Osteocyte (in vitro differentiated cells): ENCODE data around the gene PSMG2.

DNA sequence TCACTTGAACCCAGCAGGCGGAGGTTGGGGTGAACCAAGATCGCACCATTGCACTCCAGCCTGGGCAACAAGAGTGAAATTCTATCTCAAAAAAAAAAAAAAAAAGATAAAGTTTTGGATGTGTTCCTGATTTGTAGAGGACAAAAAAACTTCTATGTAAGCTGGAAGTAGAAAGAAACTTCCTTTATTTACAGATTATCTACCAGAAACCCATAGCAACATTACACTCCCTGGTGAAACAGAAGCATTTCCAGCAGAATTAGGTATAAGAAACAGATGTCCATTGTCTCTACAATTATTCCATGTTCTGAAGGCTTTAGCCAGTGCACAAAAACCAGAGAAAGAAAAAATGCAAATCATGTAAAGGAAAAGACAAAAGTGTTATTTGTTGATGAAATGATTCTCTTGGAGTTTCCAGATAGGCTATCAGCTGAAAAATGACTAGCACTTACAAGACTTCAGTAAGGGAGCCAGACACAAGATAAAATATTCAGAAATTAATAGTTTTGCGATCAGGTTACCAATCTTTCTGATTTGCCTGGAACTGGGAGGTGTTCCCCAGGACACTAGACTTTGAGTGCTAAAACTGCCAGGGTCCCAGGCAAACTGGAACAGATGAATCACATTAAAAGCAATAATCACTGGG lies 5.0 kb downstream of the TUBB6 start:
- PRO-cap, result no peak

- PRO-cap, result no peak
These were observed 5.6 kb downstream of the TUBB6 start for GRCh38 chr18:12313558-12314193.

DNA sequence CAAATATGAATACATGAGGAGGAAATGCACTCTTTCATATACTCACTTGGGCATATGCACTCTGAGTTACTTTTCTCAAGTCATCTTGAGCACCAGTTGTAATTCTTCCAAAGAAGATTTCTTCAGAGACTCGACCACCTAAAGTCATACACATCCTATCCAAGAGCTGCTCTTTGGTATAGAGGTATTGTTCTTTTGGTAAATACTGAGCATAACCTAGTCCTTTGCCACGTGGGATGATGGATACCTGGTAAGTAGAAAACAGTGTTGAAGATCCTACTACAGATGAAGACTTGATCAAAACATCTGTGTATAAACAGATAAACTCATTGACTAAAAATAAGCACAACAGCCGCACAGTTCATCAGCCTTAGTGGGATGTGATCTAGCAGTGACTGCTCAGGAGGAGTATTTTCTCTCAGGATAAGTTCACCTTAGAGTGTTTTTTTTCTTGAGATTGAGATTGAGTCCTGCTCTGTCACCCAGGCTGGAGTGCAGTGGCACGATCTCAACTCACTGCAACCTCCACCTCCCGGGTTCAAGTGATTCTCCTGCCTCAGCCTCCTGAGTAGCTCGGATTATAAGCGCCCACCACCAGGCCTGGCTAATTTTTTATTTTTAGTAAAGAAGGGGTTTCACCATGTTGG lies 32.2 kb downstream of the TUBB6 start:
- PRO-cap, result no peak

GRCh38 chr18:12503057-12503751 lies 95.5 kb downstream of the PRELID3A start:
- PRO-cap, result no peak

DNA sequence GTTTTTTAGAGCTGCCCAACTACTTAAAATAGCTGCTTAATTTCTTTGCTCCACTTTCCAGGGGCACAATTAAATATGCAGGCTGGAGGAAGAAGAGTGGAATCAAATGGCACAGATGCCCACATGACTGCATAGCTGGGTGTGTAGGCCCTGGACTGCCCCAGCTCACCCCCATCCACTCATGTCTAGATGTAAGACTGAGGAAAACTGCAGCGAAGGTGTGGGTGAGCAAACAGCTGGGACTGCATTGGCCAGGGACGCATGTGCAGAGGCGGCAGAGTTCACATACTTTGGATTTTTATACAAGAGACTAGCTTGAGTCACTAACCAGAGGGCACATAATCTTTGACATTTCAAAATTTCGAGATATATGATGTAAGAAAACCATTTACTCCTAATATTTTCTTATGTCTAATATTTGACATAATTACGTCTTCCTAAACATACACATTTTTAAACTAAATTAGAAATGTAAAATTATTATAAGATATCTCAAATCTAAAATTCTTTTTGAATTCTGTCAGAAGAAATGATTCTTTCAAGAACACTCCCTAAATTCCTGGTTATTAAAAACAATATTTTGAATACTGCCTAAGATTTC lies 60.1 kb downstream of the SPIRE1 start:
- PRO-cap, result no peak

DNA sequence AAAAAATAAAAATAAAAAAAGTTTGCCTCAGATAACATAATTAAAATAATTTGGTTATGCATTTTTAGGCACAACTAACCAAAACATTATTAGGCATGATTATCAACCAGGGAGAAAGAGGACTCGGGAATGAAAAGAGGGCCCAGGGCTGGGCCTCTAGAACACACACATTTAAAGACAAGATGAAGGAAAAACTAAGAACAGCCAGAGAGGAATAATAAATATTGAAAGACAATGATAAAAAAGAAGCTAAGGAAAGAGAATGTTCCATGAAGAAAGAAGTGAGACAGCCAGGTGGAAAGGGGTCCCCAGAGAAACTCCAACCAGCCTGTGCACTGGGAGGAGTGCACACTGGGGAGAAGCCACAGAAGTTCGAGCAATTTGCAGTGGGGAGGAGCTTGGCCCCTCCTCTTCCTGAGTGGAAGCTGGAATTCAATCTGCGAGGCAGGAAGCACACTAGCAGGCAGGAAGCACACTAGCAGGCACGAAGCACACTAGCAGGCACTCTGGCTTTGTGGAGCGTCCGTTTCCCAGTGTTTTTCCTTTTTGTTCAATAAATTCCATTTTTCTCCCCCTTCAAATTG lies 21.1 kb upstream of the SPIRE1 start:
- PRO-cap, result bidirectional peak, plus-strand start at position 459 of the sequence, minus-strand start at position 353 of the sequence

DNA sequence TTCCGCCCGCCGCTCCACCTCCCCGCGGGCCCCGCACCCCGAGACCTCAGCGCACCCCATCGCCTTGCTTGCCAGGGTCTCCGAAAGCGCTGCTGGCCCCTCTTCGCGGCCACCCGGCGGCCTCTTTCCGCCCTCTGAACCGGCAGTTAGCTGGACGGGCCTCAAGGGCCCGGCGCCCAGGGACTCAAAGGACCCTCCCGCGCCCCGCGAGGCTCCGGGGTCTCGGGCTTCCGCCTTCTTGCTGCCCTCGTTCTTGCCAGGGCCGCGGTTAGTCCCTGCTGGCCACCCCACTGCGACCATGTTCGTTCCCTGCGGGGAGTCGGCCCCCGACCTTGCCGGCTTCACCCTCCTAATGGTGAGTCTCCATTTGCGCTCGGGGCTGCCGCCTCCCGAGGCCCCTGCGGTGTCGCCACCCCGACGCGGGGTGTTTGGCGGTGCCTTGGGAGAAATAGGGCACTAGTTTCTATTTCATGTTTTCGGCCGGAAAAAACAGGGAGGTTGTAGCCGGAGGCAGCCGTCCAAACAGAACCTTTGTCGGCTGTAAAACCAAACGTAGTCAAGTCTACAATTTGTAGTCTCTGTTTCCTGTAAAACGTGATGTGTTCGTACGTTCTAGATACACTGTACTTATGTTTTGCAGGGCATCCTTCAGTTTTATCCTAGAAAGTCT lies at the start of gene PSMG2:
TSS of gene PSMG2 (plus strand) at position 233 of the 670 bp plus-strand sequence.
- PRO-cap, result bidirectional peak, plus-strand start at position 467 of the sequence, minus-strand start at position 430 of the sequence

GRCh38 chr18:12985271-12985757 lies 5.8 kb upstream of the CEP192 start:
- PRO-cap, result no peak

GRCh38 chr18:13216058-13216667 lies 2.4 kb upstream of the LDLRAD4 start:
- PRO-cap, result no peak

- PRO-cap, result no peak
These were observed 208.9 kb downstream of the LDLRAD4 start for GRCh38 chr18:13427290-13427956.

GRCh38 chr18:13447269-13448483 lies 229.1 kb downstream of the LDLRAD4 start:
- PRO-cap, result no peak

DNA sequence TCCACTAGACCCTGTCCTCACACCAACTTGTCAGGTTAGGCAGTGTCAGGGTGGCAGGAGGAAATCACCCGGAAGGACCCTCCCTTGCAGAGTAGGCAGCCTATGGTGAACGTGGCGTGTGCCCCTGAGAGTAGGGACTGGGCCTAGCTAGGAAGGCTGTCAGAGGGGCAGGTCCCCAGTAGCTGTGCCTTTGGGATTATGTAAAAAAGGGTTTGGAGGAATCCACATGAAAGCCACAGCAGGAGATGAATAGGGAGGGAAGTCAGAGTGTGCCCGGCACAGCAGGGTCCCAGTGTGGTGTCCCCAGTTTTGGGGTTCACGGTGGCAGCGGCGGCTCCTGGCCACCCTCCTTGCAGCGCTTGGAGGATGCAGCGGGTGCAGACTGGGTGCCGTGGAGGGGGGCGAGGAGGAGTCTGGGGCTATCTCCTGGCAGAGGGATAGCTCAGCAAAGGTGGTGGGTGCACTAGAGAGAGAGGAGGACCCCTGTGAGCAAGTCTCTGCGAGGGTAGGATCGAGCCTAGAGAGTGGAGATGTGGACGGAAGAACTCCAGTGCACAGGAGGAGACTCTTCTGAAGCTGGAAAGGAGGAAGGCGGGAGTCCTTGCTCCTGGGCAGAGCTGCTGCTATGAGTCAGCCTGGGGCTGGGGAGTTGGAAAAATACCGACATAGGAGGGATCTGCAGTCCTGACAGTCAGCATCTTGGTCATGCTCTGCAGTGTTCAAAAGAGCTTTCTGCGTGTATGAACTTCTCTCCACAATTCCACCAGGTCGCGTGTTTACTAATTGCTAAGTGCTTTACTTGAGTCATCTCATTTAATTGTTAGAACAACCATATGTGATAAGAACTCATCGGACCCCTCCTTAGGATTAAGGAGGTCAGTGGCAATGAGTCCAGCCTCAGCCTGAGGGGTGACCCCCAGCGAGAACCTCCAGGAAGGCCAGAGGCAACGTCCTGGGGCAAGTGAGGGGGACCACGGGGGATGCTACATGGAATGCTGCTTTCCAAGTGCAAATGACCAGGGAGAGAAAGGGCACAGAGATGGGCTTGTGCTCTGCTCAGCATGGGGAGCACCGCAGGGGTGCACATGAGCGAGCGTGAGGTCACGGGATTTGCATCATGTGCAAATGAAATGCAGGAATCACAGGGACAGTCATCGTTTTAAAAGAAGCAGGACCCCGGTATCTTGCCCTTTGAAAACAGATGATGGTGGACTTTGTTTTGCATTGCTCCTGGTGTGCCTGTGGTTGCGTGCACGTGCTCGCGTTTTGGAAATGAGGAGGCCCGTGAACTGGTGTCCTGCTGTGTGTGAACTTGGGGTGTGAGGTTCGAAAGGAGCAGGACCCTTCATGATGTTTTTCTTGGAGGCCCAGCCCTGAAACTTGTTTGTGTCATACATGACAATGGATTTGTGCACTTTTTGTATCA lies 233.9 kb downstream of the LDLRAD4 start:
- PRO-cap, result no peak

GRCh38 chr18:13464782-13465514 lies 246.4 kb downstream of the LDLRAD4 start:
- PRO-cap, result no peak

DNA sequence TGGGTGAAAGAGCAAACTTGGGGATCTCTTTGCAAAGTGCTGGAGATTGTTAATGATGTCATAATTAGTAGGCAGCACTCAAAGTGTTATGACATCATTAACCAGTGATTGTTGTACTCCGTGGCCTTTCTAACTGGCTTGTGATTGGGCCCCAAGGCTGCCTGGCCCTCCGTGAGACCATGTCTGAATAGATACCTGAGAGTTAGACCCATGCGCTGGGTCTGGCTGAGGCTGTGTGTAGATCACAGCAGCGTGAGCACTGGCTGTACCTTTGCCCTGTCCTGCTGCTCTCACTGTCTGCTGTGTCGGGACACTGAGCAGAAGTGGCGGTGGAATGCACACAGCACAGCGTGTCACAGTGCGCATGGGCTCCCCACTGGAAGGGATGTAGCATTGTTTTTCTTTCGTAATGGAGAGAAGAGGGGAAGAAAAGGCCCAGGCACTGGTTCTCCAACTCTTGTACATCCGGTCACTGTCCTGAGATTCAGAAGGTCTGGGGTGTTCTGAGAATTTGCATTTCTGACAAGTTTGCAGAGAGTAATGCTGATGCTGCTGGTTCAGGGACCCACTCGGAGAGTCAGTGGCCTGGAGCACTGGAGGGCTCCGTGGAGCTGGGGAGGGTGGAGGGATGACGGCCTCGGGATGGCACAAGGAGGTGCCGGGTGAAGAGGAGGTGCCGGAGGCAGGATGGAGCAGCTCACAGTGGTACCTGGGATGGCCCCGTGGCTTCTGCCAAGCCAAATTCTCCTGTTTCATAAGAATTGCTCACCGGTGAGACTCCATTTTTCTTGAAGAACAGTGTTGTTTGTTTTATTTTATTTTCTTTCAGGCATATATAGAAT lies 252.7 kb downstream of the LDLRAD4 start:
- PRO-cap, result no peak

GRCh38 chr18:13481579-13482111 lies 244.7 kb downstream of the FAM210A start:
- PRO-cap, result no peak

DNA sequence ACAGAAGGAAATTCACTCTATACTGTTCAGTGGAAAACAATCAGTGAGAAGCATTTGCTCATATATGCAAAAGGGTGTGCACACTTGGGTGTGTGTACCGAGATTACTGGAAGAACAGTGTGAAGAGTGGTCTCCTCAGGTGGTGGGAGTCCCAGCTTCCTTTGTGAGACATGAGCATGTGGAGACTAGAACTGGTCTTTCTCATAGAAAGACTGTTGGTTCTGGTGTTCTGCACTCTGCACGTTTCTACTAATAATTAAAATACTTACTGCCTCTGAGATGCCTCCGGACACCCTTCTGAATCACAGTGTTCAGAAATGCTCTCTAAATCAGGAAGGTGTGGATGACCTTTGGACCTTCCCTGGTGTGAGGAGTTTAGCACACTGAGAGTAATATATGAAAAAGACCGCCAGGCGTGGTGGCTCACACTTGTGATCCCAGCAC lies 185.0 kb downstream of the FAM210A start:
- PRO-cap, result no peak

- PRO-cap, result no peak
These were observed 184.3 kb downstream of the FAM210A start for GRCh38 chr18:13542100-13542448.

GRCh38 chr18:13576697-13578032 lies 149.2 kb downstream of the FAM210A start:
- PRO-cap, result no peak

DNA sequence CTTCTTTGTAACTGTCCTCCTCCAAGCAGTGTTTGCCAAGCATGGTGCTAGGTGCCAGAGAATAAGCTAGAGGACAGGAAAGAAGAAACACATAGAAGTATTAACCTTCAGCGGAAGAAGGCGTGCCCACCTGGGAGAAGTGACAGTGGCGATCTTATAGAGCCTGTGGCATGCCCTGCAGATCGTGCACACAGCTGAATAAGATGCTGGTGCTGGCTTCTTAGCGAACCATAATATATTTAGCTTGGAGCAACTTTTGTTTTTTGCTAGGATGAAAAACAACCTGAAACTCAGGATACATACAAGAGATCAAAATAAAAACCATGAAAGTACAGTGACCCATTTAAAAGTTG lies 147.9 kb downstream of the FAM210A start:
- PRO-cap, result no peak

- PRO-cap, result no peak
These were observed 114.3 kb downstream of the FAM210A start for GRCh38 chr18:13611677-13612883.